Right cardiac atrium (tissue), 1 donor: Measurements from ENCODE around the genes UQCR10, CASTOR1 and SF3A1.

GRCh38 chr22:29363598-29363797 lies 24.9 kb downstream of the AP1B1 start:
- PRO-cap, result no peak

DNA sequence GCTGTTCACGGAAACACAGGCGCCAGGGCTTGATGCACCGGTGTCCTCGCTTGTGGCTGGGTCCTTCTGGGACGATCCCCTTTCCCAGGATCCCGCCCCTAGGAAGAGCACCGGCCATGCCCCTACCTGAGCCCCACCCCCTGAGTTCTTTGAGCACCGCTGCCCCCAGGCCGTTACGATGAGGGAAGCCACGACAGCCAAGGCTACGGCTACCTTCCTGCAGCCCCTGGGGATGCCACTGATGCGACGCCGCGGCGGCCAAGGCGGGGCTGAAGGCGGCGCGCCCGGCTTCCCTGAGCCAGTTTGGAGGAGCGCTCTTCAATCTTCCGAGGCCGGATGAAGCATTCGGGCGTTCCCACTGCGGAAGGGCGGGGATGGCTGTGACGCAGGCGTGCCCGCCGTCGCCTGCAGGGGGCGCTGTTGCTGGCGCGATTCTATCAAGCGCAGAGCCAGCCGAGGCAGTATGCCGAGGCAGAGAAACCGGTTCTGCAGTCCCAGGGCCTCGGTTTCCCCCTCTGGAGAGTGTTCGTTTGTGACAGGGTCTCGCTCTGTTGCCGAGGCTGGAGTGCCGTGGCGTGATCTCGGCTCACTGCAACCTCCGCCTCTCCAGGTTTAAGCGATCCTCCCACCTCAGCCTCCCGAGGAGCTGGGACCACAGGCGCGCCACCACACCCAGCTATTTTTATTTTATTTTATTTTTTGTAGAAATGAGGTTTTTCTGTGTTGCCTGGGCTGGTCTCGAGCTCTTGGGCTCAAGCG lies 9.7 kb upstream of the NEFH start:
- PRO-cap, result no peak

DNA sequence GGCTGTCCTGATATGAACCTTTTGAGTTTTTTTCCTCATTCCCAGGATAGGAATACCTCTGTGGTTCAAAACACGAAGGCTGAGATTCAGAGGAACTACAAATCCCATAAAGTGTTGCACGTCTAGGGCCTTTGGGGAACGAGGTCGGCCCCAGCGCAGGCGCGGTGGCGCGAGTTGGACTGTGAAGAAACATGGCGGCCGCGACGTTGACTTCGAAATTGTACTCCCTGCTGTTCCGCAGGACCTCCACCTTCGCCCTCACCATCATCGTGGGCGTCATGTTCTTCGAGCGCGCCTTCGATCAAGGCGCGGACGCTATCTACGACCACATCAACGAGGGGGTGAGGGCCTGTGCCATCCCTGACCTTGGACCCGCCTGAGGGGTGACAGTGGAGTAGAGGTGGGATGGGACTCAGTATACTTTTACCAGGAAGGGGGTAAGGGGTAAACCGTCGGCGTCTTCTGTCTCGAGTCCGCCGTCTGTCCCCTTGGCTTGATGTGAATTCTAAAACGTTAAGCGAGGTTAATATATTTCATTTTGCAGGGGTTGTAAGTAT lies at the start of gene UQCR10:
Gene UQCR10, plus strand, starts transcription at position 162 of the 557 bp plus-strand sequence.
- PRO-cap, result bidirectional peak, plus-strand start at position 182 of the sequence, minus-strand start outside the sequence

GRCh38 chr22:29778755-29779639 lies 11.8 kb downstream of the UQCR10 start:
- PRO-cap, result no peak

DNA sequence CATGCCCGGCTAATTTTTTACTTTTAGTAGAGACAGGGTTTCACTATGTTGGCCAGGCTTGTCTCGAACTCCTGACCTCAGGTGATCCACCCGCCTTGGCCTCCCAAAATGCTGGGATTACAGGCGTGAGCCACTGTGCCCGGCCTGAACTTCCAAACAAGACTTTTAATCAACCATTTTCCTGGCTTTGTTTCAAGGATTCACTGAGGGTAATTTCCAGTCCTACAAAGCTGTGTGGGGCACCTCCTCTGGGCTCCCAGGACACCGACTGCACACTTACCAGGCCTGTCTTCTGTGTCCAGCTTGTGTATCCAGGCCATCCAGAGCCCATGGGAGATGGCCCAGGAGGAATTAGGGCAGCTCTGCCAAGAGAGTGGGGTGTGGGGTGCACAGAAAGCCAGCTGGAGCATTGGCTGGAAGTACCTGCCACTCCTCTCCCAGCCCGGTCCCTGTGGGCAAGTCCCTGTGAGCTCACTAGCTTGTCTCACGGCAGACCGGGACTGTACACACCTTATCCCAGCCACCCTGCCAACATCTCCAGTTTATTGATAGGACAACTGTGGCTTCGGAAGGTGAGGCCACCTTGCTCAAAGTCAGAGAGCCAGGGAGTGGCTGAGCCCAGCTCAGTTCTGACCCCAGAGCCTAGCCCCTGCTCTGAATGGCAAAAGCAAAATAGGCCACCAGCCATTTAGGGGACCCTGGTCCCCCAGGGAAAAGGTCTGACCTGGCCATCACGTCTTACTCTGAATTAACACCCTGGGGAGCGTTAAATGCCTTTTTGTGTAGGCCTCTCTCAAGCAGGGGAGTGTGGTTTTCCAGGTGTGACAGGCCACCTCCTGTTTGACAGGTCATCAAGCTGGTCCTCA lies 14.9 kb downstream of the UQCR10 start:
- PRO-cap, result no peak

GRCh38 chr22:29784983-29785277 lies 17.8 kb downstream of the UQCR10 start:
- PRO-cap, result no peak

- PRO-cap, result no peak
These were observed 13.3 kb downstream of the ASCC2 start for GRCh38 chr22:29824725-29825245.

GRCh38 chr22:30025143-30025775 lies 55.0 kb upstream of the HORMAD2 start:
- PRO-cap, result no peak

GRCh38 chr22:30047272-30047878 lies 32.9 kb upstream of the HORMAD2 start:
- PRO-cap, result no peak

DNA sequence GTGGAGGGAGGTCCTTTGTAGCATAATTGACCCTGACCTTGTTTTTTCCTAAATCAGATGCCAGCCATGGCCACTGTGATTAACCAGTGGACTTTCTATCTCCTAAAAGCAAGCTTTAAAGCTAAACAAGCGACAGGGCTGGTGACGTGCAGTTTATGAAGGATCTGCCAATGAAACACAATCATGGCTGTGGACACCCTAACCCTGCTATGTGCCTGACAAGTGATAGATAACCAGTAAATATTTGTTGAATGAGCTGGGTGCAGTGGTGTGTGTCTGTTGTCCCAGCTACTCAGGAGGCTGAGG lies 64.2 kb downstream of the LIF start:
- PRO-cap, result no peak

DNA sequence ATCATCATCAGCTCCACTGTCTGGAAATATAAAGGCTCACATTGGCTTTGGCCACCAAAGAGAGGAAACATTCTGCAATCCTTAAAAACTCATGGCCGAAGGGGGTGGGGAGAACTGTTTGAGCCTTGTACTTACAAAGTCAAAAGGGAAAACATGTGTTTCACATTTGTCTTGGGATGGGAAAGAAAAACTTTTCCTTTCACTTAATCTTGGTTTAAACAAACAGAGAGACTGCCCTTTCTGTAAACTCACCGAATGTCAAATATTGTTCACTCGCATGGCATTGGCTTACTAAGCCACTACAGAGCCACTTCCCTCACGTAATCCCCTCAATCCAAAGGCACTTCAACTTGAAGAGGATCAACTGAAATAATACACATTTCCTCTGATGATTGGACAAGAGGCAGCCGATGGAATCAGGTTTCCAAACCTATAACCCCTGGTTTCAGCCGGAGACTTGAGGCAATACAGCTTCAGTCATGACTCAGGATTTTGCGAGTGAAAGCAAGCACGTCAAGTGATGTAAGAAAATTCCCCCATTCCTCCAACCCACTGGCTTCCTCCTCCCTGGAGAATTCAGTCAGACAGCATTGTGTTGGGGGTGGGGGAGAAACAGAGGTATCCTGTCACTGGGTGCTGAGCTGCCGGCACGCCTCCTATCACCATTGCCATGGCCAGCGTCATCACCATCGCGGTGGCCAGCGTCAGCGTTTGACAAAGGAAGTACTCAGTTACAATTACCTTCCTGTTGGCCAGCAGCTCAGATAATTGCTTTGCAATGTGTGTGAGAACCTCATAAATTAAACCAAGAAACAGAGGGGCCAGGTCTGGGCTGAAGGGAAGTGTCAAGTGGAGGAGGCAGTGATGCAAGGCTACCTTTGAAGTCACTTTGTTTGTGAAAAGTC lies 50.5 kb downstream of the LIF start:
- PRO-cap, result no peak

- PRO-cap, result no peak
These were observed 39.6 kb downstream of the LIF start for GRCh38 chr22:30206644-30207614.

- PRO-cap, result no peak
These were observed 942 bp upstream of the OSM start for GRCh38 chr22:30267590-30267995.

DNA sequence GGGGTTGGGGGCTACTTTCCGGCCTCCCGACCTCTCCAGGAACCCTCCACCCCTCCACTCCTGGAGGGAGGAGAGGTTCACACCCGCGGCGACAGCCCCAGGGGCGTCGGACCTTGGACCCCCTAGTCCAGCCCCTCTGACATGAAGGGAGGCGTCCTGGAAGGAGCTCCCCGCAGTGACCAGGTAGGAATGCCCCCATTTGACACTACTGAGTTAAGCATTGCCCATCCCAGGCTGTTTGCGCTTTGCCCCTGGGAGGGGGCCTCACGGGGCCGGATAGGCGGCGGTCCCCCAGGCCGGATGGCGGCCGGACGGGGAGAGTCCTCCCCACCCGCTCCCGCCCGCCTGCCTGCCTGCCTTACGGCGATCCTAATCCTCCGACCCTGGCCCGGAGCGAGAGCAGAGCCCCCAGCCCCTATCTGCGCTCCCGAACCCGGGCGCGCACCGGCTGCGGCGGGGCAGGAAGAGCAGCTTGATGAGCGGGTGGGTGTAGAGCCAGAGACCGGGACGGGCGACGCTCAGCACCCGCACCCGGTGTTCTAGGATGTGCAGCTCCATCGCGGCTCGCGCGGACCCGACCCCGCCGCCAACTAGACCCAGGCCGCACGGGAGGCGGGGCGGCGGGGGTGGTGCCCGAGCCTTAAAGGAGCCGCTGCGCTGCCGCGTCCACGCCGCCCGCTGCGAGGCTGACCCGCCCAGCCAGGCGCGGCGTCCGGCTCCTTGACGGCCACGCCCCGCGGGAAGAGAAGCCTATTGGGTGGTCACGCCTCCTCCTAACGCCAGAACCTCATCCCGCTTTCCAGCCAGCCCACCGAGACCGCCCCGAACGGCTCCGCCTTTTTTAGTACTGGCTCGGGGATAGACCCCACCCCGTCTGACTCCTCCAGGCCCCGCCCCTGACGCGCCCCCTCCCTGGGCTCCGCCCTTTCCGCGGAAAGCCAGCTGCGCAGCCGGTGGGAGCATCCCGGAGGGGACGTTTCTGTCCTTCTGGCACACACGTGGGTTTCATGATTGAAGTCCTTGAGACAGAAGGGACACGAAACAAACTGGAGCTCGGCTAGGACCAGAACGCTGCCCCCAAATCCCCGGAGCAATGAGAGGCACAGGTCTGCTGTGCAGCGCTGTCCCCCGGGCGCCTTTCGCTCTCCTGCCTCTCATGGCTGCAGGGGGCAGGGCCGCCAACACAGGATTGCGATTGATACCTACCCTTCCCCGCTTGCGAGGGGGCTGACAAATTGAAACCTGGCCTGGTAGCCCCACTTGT lies at the start of gene CASTOR1:
Gene CASTOR1, minus strand, starts transcription at position 566 of the 1,264 bp plus-strand sequence.
- PRO-cap, result bidirectional peak, plus-strand start at position 945 of the sequence, minus-strand start at position 592 of the sequence

DNA sequence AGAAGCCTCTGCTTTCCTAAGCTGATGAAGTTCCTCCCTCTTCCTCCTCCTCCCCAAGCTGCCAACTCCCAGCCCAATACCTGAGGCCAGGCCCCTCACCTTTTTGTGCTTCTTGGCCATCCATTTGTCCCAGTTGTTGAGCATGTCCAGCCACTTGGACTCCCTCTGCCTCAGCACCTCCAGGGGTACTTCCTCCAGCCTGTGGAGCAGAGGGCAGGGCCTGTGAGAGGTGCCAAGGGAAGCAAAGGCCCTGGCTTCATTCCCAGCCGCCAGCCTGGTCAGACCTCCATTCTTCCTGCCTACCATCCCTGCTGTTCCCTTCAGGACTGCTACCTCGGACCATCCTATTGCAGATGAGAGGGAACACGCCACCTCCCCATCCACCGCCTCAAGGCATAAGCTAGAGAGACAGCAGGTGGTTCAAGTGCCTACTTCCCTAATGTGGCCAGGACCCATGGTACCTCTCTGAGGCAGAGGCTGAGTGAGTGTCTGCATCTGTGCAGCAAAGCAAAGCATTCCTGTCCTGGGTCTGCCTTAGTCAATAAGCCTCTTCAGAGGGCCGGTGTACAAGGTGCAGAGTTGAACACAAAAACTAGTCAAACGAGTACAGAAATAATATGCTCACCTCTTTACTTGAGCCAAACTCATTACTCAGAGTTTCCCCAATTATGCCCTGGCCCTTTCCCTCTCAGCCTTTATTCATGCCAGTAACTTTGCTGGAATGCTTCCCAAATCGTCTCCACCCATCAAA lies 15.3 kb upstream of the CASTOR1 start:
- PRO-cap, result no peak

DNA sequence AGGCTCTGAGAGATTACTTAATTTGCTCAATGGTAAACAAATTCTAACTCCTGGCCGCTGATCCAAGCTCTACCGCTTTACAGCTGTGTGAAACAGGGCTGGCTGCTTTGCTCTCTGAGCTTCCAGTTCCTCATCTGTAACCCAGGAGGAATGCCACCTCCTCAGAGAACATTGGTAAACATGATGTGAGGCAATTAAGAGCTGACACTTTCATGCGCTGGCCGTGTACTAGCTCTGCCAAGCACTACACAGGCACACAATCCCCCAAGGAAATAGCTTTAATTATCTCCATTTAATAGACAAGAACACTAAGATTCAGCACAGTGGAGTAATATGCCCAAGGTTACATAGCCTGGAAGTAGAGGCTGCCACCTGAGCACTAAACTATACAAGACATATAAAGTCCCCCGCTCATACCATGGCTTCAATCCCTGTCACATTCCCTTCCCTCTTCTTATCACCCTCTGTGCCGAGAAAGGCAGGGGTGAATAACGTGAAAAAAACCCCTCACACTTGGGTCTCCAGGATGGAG lies 16.2 kb downstream of the TBC1D10A start:
- PRO-cap, result no peak

GRCh38 chr22:30354170-30354750 lies 2.4 kb downstream of the SF3A1 start:
- PRO-cap, result no peak

GRCh38 chr22:30356266-30357254 lies at the start of gene SF3A1:
SF3A1 (minus strand) TSS chr22:30356894.
- PRO-cap, result unidirectional peak, plus-strand start at chr22:30356671; bidirectional peak, plus-strand start at chr22:30356989, minus-strand start at chr22:30356884

- PRO-cap, result no peak
These were observed 638 bp downstream of the MTFP1 start for GRCh38 chr22:30425966-30426845.

DNA sequence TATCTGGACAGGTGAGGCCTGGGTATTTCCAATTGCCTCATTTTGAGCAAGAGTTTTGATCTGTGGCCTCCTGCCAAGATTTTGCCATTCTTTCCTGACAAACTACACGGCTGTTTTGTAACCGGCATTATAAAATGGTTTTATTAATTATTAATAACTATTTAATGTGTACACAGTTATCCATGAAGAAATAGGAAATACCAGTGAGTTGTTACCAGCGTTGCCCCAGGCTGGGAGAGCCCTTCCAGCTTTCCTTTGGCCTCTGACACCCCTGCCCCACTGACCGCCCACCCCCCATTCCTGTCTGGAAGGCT lies 14.9 kb upstream of the SEC14L3 start:
- PRO-cap, result no peak